Temporal lobe (tissue), 2 donors: ENCODE measurements around the genes ANGPTL7 and PRAMEF11.

DNA sequence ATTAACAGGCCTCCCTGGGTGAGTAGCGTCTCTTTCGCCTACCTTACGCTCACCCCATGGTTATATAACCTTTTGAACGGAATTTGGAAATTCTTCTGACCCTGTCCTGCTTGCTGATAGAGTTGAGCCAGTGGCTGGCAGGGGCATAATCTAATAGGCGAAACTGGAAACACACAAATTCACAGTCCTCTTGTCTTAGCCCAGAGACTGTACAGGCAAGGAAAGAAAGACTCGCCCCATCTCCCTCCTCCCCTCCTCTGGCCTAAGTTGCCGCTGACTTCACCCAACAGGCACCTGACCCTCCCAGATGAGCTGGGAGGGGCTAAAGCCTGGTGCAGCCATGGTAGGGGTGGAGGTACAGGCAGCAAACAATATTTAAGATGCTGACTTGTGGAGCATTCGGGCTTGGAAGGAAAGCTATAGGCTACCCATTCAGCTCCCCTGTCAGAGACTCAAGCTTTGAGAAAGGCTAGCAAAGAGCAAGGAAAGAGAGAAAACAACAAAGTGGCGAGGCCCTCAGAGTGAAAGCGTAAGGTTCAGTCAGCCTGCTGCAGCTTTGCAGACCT is at the start of gene ANGPTL7:
Gene ANGPTL7 (plus strand): TSS at position 402 of the 566 bp plus-strand sequence.
- RAMPAGE, long total RNA, result no peak

DNA sequence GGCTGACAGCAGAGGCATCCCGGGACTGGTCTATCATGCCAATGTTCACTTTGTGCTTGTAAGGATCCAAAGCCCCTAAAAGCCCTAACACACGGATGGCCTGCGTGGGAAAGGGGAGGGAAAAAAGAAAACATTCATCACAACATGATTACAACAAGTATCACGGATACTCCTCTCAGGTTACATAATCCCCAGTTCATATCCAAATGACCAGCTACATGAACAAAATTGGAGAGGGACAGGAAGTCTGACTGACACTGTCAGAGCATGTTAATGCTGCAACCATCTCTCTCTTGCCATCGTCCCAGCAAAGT is 31.4 kb downstream of the MTOR start:
- RAMPAGE, long total RNA, result no peak

GRCh38 chr1:11314922-11315405 is 42.0 kb downstream of the UBIAD1 start:
- RAMPAGE, long total RNA, result no peak

DNA sequence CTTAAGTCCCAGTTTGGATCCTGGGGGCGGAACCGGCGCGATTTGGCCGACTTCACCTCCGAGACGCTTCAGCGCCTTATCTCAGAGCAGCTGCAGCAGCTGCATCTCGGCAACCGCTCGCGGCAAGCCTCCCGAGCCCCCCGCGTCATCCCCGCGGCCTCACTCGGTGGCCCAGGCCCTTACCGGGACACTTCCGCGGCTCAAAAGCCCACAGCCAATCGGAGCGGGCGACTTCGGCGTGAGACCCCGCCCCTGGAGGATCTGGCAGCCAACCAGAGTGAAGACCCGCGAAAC is 22.4 kb downstream of the DISP3 start:
- RAMPAGE, long total RNA, result no peak

GRCh38 chr1:11600961-11601323 is 53.3 kb downstream of the FBXO2 start:
- RAMPAGE, long total RNA, result no peak

- RAMPAGE, long total RNA, result no peak
These were observed 1.8 kb upstream of the DRAXIN start for GRCh38 chr1:11689650-11690123.

DNA sequence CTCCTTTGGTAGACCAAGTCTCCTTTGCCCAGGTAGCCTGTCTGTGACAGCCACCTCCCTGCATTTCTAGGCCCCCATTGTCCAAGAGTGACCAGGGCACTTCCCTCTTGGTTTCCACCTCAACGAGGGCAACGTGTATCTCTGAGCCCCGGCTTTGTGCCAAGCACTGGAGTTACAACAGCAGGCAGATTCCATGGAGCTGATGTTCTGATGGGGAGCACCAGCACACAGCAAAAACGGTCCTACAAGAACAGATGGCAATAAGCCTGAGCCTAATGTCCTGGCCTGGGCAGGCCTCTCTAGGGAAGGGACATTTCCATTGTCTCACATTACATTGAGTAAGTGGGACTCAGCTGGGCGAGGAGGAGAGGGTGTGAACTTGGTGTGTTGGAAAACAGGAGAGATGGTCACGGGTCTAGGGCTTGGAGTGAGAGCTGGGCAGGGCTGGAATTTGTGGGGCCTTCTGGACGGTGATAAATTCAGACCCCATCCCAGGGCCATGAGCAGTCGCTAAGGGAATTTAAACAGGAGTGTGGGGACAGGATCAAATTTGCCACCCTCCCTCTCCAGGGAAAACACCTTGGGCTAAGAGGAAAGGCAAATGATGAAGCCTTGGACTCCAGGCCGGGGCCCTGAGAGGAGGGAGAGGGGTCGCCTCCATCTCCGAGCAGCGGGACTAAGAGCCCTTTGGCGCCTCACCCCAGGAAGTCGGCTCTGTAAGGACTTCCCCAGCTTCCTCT is 27.3 kb upstream of the NPPB start:
- RAMPAGE, long total RNA, result no peak

DNA sequence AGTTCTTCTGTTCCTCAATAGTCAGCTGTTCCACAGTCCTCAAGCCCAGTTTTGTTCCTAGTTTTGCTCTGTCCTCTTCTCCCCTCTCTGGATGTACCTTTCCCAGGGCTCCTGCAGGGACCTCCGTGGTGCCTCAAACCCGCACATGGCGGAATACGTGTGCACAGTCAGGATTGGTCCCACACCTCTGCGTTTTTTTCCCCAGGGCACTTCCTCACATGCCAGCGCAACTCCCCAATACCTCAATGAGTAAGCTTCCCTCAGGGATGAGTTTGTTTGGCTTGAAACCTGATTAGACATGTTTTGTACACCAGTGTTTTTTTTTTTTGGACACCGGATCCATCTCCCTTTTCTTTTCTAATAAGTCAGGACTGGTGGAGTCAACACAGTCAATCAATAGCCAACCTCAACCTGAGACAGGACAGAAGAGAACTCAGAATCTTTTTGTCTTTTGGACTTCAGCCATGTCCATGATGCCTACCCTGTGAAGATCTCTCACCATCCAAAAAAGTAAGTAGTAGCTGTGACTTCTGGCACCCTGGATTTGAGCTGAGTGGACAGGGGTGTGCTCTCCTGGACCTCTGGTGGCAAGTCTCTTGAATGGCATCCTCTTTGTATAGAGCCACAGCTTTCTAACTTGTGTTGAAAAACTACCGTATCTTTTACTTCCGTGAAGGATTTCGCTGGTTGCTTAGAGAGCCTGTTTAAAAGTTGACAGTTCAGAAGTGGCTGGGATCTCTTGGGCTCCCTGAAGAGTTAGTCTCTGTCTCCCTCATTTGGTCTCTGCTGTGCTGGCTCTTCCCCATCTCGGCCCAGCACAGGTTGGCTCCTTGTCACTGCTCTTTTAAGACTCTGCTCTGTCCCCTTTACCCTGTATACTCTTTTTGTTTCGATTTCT is 1.6 kb downstream of the MFN2 start:
- RAMPAGE, long total RNA, result no peak

DNA sequence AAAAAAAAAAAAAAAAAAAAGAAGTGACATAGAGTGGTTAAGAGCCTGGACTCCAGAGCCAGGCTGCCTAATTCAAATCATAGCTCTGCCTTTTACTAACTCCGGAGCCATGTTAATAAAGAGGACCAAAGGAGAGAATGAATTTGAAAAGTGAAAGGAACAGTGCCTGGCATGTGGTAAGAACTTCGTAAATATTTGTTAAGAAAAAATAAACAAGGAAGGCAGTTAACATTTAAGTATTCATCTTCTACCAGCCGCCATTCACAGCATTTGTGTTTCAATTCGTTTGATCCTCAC is 11.6 kb downstream of the MFN2 start:
- RAMPAGE, long total RNA, result no peak

DNA sequence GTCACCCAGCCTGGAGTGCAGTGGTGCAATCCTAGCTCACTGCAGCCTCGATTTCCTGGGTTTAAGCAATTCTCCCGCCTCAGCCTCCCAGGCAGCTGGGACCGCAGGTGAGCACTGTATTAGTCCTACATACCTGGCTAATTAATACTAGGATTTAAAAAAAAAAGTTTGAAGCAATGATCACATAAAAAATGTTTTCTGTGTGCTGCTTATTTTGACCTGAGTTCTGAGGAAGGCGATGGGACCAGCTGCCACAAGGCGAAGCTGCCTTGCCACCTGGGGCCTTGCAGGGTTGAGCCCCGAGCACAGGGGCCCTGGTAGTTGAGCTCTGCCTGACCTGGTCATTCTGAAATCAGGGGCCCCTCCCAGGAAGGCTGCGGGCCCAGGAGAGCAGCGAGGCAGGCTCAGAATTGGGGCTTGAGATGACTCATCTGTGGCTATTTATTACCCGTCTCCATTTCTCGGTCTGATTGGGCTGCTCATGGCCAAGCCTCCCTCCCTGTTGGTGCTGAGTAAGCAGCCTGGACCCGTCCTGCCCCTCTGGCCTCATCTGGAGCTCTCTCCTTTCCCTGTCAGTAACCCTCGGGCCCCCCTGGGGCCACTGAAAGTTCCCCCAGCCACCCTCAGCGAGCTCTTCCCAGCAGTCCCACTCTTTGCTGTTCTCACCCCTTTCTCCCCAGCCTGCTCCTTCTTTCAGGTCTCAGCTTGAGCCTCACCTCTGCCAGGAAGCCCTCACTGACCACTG is 11.2 kb upstream of the TNFRSF8 start:
- RAMPAGE, long total RNA, result no peak

- RAMPAGE, long total RNA, result no peak
These were observed 1.5 kb upstream of the TNFRSF1B start for GRCh38 chr1:12165203-12165840.

GRCh38 chr1:12181816-12182620 is 15.2 kb downstream of the TNFRSF1B start:
- RAMPAGE, long total RNA, result no peak

DNA sequence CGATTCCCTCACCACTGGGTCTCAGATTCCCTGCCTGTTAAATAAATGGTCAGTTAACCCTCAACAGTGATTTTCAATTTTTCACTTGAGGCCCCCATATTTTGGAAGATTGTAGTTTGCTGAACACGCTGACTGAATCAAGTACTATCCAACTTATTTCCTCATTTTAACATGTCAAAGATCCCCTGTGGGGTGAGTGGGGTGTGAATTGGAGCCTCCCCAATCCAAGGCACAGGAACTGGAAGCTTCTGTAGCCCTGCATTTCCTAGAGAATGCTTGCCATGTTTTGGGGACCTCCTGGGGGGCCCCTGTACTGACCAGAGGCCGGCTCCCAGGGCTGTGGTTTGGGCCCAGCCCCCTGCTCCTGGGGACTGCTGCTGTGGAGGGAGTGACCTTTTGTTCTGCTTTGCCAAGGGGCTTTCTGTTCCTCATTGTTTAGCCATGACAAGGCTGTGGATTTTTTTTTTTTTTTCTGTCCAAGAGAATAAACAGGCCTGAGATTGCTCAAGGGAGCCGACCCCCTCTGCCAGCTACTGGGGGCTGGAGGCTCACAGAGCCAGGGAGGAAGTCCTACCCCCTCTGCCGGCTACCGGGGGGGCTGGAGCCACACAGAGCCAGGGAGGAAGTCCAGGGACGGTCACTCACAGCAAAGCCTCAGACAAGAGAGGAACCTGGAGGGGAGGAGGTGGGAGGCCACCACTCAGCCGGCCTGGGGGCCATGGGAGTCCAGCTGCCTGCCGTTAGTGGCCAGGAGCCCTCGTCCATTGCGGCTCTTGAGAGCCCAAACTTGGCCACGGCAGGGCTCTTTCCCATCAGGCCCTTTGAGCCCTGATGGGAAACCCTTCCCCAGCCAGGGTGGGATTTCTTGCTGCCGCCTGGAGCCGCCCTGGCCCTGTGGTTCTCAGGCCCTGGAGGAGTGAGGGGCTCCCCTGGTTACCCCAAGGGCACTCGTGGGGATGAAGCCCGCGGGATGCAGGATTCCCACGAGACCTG is 17.4 kb downstream of the TNFRSF1B start:
- RAMPAGE, long total RNA, result no peak

GRCh38 chr1:12193891-12194472 is 27.2 kb downstream of the TNFRSF1B start:
- RAMPAGE, long total RNA, result no peak

DNA sequence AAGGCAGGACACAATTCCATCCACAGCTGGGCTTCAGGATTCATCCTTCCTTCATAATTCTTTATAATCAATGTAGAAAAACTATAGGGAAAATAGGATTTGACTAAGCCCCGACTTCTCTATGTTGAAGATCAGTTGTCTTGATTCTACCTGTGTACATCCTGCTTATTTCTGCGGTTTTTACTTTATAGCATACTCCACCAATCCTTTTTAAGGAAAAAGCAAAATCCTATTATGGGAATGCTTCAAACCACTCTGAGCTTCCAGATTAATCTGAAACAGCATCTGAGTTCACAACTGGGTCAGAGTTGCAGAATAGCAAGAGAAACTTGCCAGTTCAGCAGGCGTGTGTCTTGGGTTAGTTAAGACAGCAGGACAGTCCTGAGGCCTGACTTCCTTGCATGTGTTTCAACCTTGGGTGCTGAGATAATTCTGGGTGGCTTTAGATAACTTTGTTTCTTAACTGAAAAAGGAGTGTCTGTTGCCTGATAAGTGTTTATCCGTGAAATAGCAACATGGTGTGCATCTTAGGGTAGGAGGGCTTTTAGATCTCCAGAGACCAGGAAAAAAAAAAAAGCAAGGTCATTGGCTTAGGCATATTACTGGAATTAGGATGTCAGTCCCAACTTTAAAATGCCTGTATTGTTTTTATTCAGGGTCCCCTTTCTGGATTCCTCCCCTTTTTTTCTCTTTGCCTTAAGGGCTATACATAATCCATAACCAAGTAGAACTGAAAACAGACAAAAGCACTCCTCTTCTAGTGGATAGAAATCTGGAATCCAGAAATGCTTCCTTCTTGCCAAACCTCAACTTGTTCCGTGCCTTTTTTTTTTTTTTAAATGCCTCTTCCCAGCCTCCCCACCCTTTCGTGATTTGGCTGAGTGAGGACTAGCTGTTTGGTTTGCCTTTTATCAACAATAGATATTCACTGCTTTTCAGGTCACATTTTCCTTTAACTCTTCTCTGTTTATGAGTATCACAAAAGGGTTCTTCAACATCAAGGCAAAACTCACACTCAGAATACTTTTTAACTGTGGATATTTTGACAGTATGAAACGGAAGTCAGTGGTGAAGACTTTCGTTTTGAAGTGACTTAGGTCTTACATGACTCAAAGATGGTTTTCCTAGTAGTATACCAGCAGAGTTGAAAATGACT is 169.1 kb downstream of the DHRS3 start:
- RAMPAGE, long total RNA, result no peak

GRCh38 chr1:12607140-12607833 is 10.7 kb downstream of the DHRS3 start:
- RAMPAGE, long total RNA, result no peak

GRCh38 chr1:12614982-12615195 is 3.1 kb downstream of the DHRS3 start:
- RAMPAGE, long total RNA, result no peak

DNA sequence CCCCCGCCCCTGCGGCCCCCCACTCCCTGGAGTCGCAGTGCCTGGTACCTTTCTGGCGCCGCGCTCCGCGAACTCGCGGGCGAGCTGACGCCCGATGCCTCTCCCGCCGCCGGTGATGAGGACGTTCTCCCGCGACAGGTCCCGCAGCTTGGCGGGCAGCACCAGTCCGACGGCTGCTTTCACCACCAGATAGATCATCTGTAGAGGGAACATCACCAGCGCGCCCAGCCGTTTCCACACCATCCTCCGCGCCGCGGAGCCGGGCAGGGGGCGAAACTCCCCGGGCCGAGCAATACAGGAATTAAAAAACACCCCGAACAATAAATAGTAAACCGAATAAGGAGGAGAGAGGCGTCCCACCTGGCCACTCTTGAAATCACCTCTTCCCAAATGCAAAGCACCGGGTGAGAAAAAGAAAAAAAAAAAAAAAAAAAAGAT is 885 bp downstream of the DHRS3 start:
- RAMPAGE, long total RNA, result no peak

DNA sequence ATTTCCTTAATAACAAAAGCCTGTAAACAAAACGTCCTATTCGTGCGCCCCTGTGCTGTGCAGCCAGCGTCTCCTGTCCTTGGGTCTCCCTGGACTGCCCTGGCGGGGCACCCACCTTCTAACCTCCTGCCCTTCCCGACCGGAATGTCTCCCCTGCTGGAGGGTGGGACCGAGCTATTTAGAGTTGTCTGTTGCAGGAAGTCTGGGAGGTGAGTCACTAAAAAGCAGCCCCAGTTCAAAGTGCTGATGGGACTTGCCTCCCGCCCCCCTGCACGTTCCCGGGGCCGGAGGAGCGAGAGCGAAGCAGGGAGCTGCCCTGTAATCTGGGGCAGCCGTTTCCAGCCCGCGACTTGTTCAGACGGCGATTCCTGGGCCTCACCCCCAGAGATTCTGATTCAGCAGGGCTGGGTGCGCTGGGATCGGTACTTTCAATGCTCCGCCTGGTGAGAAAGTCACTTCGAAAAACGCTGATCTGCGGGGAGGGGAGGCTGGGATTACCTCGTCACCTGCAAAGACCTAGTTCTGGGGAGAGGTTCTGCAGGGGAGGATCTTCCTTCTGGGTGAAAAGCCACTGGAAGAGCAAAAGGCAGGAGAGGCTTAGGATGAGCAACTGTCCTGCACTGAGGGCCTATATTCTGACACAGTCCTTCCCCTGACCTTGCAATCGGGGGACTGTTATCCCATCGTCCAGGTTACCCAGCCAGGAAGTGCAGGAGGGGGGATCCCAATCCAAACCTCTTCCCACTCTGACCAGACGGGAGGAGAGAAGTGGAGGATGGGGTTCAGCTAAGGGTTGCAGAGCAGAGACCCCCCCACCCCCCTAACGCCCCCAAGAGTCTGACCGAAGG is 1.2 kb upstream of the DHRS3 start:
- RAMPAGE, long total RNA, result no peak

DNA sequence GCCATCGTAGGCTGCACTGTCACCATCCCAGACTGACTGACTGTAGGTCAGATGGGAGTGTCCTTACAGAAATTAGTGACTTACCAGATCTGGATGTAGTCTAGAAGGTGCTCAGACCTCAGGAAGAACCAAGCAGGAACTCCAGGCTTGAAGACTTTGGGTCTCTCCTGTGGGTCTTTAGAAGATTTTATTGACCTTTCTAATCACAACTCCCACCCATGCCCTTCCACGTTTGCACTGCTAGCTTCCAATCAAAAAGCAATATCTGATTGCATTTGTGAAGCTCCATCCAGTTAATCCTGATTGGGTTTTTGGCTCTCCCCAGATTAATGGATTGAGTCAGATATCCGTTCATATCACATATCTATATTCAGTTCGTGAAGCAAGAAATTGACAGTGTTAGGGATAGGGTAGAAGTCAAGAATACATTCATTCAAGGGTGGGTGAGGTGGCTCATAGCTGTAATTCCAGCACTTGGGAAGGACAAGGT is at the start of gene PRAMEF11:
Gene PRAMEF11 (minus strand): TSS at position 139 of the 490 bp plus-strand sequence.
- RAMPAGE, long total RNA, result no peak